Subcutaneous adipose tissue (tissue), 3 donors: ENCODE data around the genes CCNB1, SERF1A and TNPO1.

- PRO-cap: no peak
- RAMPAGE, long total RNA, 3 experiments: no peak in any of the 3 experiments
These were observed 174.1 kb upstream of the PIK3R1 start for GRCh38 chr5:68041450-68041841.

- PRO-cap: no peak
- RAMPAGE, long total RNA, 3 experiments: no peak in any of the 3 experiments
These were observed 85.4 kb upstream of the PIK3R1 start for GRCh38 chr5:68130122-68130609.

DNA sequence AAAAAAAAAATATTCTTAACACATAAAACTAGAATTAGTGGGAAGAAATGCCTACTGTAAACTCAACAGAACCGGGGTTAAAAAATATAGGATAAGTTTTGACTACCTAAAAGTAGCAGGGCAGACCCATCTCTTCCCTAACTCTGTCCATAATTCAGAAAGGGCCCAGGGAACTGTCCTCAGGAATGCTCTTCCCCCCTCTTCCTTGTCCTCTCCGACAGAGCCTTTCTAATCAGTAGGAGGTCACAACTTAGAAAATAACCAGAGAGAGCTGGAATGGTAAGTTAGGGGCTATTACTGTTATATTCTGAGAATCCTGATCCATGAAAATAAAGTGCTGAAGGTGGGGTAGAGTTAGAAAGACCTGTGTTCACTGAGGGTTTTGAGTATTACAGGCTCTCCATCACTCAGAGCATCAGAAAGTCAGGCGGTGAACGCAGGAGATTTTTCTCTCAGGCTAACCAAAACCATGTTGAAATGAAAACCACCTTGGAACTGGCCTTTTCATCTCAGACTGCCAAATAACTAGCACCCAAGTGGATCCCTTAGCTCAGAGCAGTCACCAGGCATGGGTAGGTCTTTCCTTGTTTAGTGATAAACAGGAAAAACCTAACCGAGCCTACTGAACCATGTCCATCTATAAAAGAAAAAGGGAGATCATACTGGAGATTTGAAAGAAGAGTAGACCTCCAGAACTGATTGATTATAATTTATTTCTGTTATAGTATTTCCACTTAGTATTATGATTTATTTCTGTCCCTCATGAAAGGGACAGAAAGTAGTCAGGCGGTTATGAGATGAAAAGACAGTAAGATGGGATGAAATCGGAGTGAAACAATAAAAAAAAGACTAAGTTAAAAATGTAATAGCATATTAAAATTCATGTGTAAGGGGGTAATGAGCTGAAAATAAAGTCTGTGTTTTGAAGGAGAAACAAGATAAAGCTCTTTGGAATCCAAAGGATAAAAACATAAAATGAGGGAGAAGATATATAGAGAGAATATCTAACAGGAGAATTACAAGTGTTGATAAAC lies 22.5 kb downstream of the PIK3R1 start:
- PRO-cap: no peak
- RAMPAGE, long total RNA, 3 experiments: no peak in any of the 3 experiments

DNA sequence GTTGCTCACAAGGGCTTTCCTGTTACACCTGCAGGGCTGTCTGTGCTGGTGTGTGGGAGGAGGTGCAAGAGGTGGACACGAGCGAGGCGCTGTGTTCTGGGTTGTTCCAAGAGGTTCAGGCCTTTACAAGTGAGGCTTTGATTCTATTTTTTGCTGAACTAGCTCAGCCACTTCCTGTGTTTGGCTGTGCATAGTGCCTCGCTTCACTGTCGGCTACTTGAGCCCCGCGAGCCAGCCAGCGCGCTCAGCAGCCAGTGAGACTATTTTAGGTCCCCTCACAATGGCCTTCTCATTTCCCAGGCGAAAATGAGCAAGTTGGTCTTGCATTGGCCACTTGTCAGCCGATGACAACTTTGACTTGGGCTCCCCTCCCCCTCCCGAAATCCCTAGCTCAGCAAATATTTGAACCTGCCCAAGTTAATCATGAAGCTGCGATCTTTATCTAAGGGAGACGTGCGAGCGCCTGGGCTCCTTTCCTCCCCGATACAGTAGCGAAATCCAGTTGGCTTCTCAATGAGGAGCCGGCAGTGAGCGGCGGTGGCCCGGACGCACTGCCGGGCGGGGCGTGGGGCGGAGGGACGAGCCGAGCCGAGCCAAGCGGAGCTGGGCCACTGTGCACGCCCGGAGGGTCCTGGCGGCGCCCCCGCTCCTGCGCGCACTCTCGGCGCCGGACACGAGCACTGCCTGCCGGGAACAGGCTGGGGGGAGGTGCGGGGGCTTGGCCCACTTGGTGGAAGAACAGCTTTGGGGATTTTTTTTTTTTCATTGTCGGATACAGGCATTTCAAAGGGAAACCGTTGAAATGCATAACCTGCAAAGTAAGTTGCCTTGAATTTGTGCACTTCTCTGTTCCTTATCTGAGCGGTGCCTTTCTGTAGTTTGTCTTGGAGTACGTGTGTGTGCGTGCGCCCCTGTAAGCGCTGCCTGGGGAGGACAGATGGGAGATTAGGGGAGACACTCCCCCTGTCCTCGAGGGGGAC lies 72.7 kb downstream of the PIK3R1 start:
- PRO-cap: unidirectional peak, plus-strand start at position 220 of the sequence; bidirectional peak, plus-strand start at position 501 of the sequence, minus-strand start at position 487 of the sequence
- RAMPAGE, long total RNA, 3 experiments: no peak in any of the 3 experiments

DNA sequence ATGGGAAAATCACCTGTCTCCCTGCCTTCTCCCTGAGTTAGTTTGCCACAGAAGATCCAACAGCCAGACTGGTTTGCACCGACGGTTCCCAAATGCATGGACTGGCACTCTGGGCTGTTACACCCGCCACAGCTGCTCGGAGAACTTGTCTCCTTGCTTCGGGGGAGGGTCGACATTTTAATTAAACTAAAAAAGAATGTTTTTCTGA lies 73.4 kb downstream of the PIK3R1 start:
- PRO-cap: no peak
- RAMPAGE, long total RNA, 3 experiments: no peak in any of the 3 experiments

DNA sequence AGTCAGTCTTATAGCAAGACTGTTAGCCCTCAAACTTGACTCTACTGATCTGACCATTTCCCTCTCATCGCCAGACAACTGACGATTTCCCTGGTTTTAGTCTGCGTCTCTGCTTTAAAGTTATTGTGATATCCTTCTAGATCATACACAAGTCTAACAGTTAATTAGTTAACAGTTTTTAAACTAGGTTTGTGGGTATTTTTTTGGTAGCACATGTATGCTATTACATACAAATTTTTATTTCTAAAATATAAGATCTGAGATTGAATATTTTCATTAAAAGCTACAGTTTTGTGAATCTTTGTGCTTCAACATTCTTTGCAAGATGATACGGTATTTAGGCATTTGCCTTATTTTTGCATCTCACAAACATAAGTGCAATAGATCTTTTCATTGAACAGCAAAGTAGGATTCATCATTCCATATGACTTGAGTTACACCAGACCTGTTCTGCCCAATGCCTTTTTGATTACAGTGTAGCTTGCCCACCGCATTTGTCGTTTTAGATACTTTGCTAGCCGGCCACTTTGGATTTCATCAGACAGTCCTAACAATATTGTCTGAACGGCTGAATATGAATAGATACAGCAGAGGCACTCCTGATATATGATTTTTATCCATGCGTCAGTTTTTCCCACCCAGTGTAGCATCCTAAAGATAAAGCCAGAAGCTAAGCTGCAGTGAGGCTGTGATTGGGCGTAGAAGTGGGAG lies 84.4 kb downstream of the PIK3R1 start:
- PRO-cap: no peak
- RAMPAGE, long total RNA, 3 experiments: no peak in any of the 3 experiments

- PRO-cap: no peak
- RAMPAGE, long total RNA, 3 experiments: no peak in any of the 3 experiments
These were observed 205.1 kb downstream of the PIK3R1 start for GRCh38 chr5:68420531-68421214.

GRCh38 chr5:68533861-68535024 lies 318.7 kb downstream of the PIK3R1 start:
- PRO-cap: no peak
- RAMPAGE, long total RNA, 3 experiments: no peak in any of the 3 experiments

DNA sequence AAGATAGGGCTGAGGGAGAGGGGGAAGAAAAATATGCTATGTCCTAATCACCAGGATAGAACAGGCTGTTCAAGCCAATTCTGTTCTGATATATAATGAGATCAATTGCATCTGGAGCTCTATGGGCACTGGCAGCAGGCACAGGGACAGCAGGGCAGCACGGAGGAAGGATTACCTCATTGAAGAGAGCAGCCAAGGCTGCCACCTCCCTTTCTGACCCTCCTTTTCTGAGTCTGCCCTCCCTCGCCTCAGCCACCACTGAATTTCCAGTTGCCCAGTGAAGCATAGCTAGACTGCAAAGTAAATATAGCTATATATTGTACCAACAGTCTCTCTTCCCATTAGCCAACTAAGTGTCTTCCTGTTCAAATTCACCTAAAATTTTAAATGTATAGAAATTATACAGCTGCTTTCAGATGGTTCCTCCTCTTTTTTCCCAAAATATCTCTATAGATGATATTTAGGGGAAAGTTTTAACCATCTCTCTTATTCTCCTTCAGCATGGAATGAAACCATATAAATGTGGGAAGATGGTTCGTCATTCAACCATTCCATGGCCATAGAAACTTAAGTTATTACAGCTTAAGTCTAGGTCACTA lies 378.0 kb downstream of the PIK3R1 start:
- PRO-cap: no peak
- RAMPAGE, long total RNA, 3 experiments: no peak in any of the 3 experiments

- PRO-cap: no peak
- RAMPAGE, long total RNA, 3 experiments: no peak in any of the 3 experiments
These were observed 363.3 kb upstream of the SLC30A5 start for GRCh38 chr5:68730216-68731127.

GRCh38 chr5:69136045-69136631 lies 30.8 kb upstream of the CCNB1 start:
- PRO-cap: unidirectional peak, minus-strand start at chr5:69136277
- RAMPAGE, long total RNA, 3 experiments: no peak in any of the 3 experiments

GRCh38 chr5:69166668-69167591 lies at the start of gene CCNB1:
Gene CCNB1, plus strand, starts transcription at chr5:69167150.
- PRO-cap: bidirectional peak, plus-strand start at chr5:69167150, minus-strand start at chr5:69166925
- RAMPAGE, long total RNA, 3 experiments: start-site peak on the plus strand in 1 of 3 experiments, at chr5:69167146-69167150 at its widest, 43 reads per replicate; start-site peak on the minus strand in 1 of 3 experiments, at chr5:69166929-69166954 at its widest, 22 reads per replicate

GRCh38 chr5:70900506-70900854 lies at the start of gene SERF1A:
Gene SERF1A, plus strand, starts transcription at chr5:70900669.
- PRO-cap: no peak
- RAMPAGE, long total RNA, 3 experiments: no peak in any of the 3 experiments

- PRO-cap: no peak
- RAMPAGE, long total RNA, 3 experiments: no peak in any of the 3 experiments
These were observed 51.1 kb downstream of the MAP1B start for GRCh38 chr5:72158190-72158866.

GRCh38 chr5:72193409-72194697 lies 86.6 kb downstream of the MAP1B start:
- PRO-cap: no peak
- RAMPAGE, long total RNA, 3 experiments: no peak in any of the 3 experiments

- PRO-cap: no peak
- RAMPAGE, long total RNA, 3 experiments: no peak in any of the 3 experiments
These were observed 89.5 kb downstream of the MRPS27 start for GRCh38 chr5:72230314-72231135.

- PRO-cap: no peak
- RAMPAGE, long total RNA, 3 experiments: no peak in any of the 3 experiments
These were observed 286 bp downstream of the PTCD2 start for GRCh38 chr5:72320483-72320835.

GRCh38 chr5:72509178-72509771 lies 2.1 kb upstream of the ZNF366 start:
- PRO-cap: no peak
- RAMPAGE, long total RNA, 3 experiments: no peak in any of the 3 experiments

DNA sequence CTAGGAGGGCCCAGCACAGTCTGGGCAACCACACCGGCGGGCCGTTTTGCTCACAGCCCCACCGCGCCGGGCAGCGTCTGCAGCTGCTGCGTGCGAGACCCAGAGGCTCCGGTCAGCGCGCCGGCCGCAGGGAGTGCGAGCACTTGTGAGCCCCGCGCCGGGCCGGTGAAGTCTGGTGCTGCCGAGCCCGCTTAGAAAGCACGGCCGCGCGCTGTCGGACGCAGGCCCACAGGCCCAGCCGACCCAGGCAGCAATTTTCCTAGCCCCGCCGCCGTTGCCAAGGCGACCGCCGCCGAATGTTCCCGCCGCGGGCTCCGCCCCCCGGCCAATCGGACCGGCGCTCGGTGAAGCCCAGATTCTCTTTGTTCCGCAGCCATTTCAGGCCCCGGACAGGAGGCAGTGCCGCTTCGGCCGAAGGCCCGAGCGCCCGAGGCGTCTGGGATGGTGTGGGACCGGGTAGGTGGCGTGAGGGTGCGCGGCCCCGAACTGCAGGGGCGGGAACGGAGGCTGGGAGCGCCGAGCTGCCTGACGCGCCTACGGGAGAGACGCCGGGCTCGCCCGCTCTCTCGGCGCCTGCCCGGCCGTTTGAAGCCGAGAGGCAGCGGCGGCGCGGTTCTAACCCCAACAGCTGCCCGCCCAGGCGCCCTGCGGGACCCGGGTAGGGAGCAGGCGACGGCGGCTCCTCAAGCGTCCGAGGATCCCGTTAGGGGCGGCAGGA lies at the start of gene TNPO1:
Gene TNPO1 (plus strand): TSS at position 365 of the 718 bp plus-strand sequence.
- PRO-cap: bidirectional peak, plus-strand start at position 399 of the sequence, minus-strand start at position 230 of the sequence; bidirectional peak, plus-strand start at position 686 of the sequence, minus-strand start at position 587 of the sequence
- RAMPAGE, long total RNA, 3 experiments: start-site peak on the plus strand in 3 of 3 experiments, centred at positions 378 to 394 of the sequence, 73 to 114 reads per replicate

- PRO-cap: no peak
- RAMPAGE, long total RNA, 3 experiments: no peak in any of the 3 experiments
These were observed 2.4 kb downstream of the TNPO1 start for GRCh38 chr5:72818696-72819333.